ENCODE measurements around the gene TLR10.

DNA sequence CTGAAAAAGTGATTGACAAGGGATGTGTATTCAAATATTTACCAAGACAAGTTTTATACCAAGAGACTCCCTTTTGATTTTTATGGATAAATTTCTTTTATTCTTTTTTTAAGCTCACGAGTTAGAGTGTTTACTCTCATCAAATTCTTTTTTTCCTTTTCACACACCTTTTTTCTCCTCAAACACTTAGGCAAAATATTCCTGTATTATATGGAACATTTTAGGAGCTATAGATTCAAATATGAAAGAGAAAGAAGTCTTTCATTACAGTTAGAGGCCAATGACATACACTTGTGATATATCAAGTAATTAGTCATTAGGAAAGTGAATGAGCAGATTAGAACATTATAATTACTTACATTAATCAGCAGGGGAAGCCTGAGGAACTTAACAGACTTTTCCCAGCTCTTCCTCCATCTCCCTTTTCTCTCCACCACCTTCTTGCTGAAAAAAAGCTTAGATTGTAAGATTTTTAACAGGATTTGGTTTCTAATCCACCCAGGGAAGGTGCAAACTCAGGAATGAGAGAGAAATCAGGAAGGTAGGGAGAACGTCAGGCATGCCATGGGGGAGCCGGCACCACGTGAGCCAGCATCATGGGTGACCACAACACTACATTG, 29.5 kb downstream of the KLF3 start:
- PRO-cap, result no peak

- PRO-cap, result no peak
Measured at GRCh38 chr4:38698431-38699133, 34.6 kb downstream of the KLF3 start.

- PRO-cap, result no peak
Measured at GRCh38 chr4:38752311-38753018, 30.3 kb downstream of the TLR10 start.

- PRO-cap, result no peak
Measured at GRCh38 chr4:38782723-38783168, at the start of gene TLR10. TLR10 (minus strand) TSS chr4:38782990.

DNA sequence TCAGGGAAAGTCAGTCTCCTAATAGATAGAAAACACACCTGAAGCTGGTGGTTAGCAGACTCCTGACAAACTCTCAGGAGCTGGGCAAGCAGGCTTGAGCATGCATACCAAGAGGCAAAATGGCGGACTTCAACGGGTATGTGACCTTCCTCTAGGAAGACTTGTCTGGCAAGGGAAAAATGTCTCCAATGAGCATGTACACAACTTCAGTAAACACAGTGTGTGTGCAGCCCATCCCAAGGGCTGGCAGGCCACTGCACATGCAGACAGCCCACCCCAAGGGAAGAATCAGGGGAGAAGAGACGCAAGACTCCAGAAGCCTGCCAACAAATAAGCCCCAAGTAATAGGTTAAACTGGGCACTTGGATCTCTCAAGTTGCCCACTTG, 2.3 kb downstream of the TLR1 start:
- PRO-cap, result no peak

- PRO-cap, result no peak
Measured at GRCh38 chr4:38931097-38931772, 63.6 kb downstream of the FAM114A1 start.

DNA sequence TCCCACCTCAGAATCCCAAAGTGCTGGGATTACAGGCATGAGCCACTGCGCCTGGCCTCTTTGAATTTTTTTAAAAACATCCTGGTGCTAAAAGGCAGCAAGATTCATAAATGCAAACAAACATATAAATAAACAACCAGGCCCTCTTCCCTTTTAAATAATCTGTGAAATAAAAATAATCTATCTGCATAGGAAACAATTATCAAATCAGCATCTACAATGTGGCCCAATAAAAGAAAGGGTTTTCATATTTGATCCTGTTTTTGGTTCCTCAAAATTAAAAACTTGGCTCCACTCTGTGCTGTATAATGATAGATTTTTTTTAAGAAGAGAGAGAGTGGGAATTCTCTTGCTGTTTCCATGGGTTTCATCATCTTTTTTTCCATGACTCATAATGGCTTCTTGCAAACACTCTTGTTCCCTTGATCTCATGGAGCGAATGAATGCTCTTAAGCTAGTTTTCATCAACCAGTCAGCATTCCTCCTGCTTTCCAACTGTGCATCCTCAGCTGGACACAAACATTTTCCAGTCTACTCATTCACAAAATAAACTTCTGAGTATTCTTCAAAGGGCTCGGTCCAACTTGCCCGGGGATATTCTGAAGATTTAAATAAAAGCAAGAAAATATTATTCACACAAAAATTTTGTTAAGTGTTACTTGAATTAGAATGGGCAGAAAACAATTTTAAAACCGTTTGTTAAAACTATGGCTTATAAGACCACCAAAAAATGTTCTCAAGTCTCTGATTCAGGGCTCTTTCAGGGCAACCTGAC, 65.0 kb downstream of the TMEM156 start:
- PRO-cap, result no peak

- PRO-cap, result no peak
Measured at GRCh38 chr4:39423687-39424044, 16.9 kb downstream of the KLB start.

GRCh38 chr4:39457436-39457873, 1.3 kb downstream of the RPL9 start:
- PRO-cap, result no peak

DNA sequence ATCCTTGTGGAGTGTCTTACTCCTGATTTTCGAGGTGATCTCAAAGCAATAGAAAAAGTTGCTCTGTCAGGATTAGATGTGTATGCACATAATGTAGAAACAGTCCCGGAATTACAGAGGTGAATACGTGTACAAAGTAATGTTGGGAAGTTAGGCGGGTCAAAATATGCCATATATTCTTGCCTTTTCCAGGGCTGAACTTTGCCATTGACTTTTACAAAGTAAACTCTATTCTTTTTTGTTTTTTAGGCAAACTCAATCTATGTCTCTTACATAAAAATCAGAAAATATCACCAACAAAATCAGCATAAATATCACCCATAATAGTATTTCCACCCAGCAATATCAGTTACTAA, 8.7 kb downstream of the LIAS start:
- PRO-cap, result no peak

GRCh38 chr4:39614623-39615153, 24.0 kb downstream of the SMIM14 start:
- PRO-cap, result no peak

DNA sequence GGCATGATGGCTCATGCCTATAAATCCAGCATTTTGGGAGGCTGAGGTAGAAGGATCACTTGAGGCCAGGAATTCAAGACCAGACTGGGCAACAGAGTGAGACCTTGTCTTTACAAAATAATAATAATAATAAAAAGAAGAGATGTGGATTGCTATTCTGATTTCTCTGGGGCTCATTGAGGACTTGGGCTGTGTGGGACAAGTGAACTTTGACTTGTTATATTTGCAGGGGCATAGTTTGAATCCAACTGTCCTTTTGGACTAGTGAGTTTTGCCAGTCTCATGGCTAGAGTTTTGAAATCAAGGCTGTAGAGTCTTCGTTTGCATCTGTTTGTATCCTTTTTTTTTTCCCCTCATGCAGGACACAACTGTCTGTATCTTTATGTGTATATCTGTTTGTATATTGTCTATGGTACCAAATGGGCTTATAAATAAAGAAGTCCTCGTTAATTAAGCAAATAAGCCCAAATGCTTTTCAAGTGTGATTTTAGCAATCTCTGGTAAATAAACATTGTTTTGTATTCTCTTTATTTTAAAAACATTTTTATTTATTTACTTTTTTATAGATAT, 11.2 kb upstream of the SMIM14 start:
- PRO-cap, result no peak

GRCh38 chr4:40394155-40394576, 59.0 kb downstream of the CHRNA9 start:
- PRO-cap, result no peak

DNA sequence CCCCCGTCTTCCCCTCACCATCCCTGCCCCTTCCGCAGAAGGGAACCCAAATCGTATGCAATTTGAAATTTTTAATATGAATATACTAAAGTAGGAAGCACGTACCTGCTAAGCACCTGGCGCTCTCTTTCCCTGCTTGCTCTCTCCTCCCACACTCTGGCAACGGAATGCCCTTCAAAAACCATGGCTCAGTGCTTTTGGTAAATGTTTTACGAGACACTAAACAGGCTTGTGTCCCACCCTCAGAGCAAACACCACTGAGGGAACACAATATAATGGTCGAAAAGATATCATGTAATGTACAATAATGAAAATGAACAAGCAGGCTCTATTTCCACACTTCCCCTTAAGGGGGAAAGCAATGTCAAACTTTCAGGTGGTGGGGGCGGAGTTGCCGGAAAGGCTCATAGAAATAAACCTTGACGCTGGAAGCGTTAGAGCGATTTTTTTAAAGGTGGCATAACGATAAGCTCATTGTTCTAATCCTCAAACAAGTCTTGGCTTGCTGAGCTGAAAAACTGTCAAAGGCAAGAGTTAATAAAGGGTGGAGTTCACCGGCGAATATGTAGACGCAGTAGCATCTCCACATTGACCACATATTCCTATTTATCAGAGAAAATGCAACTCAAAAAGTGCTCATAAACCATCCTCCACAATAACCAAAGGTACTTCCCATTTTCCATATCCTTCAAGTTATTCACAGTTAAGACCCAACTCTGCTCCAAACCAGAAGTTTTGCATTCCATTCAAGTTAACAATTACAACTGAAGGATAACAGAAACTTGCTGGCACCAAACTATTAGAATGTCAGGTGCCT, 115.0 kb downstream of the RBM47 start:
- PRO-cap, result no peak

- PRO-cap, result no peak
Measured at GRCh38 chr4:40516798-40517160, 112.9 kb downstream of the RBM47 start.

DNA sequence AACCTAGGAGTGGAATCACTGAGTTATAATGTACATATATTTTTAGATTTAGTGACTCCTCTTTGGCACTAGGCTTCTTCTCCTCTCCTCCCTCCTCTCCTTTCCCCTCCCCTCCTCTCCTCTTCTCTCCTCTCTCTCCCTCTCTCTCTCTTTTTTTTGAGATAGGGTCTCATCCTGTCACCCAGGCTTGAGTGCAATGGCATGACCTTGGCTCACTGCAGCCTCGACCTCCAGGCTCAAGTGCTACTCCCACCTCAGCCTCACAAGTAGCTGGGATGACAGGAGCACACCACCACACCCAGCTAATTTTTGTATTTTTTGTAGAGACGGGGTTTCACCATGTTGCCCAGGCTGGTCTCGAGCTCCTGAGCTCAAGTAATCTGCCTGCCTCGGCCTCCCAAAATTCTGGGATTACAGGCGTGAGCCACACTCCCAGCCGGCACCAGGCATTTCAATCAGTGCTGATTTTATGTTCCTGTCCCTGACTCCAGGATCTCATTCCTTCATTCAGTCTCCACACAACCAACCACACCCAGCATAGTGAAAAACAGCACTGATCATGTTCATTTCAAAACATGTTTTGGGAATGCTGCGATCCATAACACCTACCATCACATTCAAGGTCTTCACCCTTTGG, 26.1 kb downstream of the RBM47 start:
- PRO-cap, result no peak

- PRO-cap, result no peak
Measured at GRCh38 chr4:40672419-40673454, 43.1 kb upstream of the RBM47 start.

- PRO-cap, result no peak
Measured at GRCh38 chr4:40713223-40713469, 36.6 kb upstream of the NSUN7 start.

- PRO-cap, result no peak
Measured at GRCh38 chr4:40722387-40723276, 27.1 kb upstream of the NSUN7 start.

DNA sequence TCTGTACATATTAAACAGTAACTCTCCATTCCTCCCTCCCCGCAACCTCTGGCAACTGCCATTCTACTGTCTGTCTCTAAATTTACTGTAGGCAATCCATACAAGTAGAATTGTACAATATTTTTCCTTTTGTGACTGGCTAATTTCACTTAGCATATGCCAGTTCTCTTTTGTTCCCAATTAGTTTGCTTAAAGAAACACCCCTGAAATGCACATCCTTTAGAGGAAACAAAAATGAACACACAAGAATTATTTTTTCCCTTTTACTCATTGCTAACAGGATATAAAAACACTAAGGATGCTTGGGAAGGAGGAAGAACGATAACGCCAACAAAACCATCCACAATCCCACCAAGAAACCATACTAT, 12.2 kb downstream of the APBB2 start:
- PRO-cap, result no peak